OVCAR3 (cell line): ENCODE measurements around the genes MYL7, GCK, YKT6 and ZMIZ2.

DNA sequence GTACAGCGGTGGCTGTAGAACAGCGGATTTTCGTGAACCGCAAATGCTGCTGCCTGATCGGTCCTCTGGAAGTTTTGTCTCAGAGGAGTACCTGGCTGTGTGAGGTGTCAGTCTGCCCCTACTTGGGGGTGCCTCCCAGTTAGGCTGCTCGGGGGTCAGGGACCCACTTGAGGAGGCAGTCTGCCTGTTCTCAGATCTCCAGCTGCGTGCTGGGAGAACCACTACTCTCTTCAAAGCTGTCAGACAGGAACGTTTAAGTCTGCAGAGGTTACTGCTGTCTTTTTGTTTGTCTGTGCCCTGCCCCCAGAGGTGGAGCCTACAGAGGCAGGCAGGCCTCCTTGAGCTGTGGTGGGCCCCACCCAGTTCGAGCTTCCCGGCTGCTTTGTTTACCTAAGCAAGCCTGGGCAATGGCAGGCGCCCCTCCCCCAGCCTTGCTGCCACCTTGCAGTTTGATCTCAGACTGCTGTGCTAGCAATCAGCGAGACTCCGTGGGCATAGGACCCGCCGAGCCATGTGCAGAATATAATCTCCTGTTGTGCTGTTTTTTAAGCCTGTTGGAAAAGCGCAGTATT lies 20.1 kb downstream of the BLVRA start:
- RRBS, result no CpG with 5 or more reads among the region's 16 CpGs

DNA sequence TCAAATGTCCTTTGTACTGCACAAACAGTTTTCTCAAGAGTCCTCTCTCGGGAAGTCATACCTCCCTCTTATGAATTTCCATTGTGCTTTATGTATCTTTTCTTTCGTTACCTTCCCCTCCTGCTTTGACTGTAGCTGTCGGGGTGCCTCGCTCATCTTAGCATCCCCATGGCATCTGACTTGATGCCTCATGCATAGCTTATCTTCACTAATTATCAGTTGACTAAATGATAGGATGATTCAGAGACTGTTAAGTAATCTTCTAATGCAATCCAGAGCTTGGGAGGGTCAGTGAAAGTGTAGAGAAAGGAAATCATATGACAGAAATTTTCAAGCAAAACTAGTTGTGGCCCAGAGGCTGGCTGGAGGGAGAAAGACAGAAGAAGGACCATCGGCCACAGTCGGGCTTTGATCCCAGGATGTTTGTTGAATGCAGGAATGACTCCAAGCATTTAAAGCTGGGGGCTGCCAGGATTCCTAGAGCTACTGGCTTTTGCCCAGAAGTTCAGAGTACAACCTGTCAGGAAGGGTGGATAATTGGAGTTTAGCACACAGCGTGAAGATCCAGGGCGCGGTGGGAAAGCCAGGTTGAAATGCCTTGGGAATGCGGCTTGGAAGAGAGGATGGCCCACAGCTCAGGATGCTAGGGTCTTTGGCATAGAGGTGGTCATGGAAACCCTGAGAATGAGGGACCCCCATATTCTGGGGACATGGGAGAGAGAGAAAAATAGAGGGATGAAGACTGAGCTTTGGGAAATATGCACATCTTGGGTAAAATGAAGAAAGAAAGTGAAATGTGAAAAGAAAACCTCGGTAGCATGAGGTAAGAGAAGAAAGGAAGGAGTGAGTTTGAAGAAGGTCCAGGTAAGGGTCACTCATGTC lies 23.7 kb downstream of the BLVRA start:
- RRBS, result no CpG with 5 or more reads among the region's 11 CpGs

GRCh38 chr7:43906964-43907266 lies 519 bp upstream of the URGCP start:
- RRBS, result no CpG with 5 or more reads among the region's 4 CpGs

GRCh38 chr7:44050657-44051243 lies 6.2 kb downstream of the DBNL start:
- RRBS, result no CpG with 5 or more reads among the region's 7 CpGs

DNA sequence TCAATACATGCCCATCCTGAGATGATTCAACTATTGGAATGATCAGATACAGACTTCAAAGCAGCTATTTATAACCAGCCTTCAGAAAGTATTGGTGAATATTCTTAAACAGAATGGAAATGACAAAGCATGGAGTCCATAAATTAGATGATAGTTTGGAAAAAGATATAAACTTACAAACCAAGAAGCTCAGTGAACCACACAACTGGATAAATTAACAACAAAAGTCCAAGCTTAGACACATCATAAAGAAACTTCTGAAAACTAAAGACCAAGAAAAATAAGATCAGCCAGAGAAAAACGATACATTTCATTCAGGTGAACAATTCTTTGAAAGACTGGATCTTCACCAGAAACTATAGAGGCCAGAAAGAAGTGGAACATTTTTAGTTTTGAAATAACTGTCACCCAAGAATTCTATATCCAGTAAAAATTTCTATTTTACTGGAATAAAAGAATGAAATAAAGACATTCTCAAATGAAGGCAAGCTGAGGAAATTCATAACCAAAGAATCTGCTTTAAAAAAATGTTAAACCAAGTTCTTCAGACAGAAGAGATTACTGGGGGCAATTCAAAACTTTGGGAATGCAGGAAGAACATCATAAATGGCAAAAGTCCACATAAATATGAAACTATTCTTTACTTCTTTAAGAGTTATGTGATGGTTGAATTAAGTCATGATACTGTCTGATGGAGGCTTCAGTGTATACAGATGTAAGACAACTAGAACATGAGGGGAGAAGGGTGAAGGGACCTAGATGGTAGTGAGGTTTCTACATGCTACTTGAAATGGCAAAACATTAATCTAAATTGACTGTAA lies 3.5 kb upstream of the PGAM2 start:
- RRBS, result no CpG with 5 or more reads among the region's 1 CpG

- RRBS, result no CpG with 5 or more reads among the region's 6 CpGs
Observed at GRCh38 chr7:44077614-44078147, 4.6 kb downstream of the POLM start.

DNA sequence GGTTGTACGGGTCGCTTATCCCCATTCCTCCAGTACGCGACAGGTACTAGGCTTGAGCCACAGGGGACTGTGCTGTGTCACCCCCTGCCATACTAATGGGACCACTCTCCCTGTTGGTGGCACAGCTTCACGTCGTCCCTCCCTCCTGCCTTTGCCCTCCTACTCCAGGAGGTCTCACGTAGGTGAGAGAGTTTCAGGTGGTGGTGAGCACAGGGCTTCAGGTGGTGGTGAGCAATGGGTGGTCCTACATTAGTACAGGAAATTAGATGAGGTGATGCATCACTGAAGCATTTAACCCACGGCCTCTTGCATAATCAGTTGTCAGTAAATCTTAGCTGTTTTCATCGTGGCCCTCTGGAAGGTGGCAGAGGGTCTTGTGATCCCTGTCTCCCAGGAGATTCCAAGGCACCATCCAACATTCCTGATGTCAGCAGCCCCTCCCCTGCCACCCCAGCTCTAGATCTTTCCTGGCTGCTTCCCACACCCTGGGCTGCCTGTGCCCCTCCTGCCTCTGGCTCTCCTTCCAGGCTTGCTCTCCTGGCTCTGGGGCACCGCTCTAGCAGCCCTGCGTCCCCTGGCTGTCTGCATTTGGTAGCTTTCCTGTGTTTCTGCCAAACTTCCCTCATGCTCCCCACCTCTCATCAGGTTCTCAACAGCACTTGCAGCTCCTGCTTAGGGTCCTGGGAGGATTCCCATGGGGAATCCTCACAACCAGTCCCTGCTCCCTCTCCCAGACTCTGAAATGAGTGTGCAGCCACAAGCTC lies 1.2 kb downstream of the AEBP1 start:
- RRBS, result no CpG with 5 or more reads among the region's 11 CpGs

- RRBS, result no CpG with 5 or more reads among the region's 14 CpGs
Observed at GRCh38 chr7:44113897-44114721, 9.2 kb downstream of the POLD2 start.

DNA sequence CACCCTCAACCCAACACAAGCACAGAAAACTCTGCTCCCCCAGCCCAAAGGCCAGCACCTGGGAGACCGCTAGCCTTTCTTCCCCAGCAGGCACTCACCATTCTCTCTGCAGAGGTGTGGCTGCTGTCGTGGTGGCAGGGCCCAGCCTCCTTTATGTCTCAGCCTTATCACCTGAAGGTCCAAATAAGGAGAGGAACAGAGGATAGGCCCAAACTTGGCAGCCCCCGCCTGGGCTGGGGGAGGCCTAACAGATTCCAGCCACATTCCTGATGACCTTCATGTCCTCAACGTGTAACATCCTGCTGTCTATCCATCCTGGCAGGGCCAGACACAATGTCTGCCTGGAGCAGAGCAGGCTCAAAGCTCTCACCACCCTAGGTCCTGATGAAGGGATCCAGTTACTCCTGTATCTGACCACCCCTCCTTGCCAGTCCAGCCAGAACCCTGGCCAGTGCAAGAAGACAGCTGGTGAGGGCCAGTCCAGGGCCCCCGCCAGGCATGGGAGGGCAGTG lies at the start of gene MYL7:
Gene MYL7 (minus strand): TSS at position 128 of the 512 bp plus-strand sequence.
- RRBS, result no CpG with 5 or more reads among the region's 5 CpGs

DNA sequence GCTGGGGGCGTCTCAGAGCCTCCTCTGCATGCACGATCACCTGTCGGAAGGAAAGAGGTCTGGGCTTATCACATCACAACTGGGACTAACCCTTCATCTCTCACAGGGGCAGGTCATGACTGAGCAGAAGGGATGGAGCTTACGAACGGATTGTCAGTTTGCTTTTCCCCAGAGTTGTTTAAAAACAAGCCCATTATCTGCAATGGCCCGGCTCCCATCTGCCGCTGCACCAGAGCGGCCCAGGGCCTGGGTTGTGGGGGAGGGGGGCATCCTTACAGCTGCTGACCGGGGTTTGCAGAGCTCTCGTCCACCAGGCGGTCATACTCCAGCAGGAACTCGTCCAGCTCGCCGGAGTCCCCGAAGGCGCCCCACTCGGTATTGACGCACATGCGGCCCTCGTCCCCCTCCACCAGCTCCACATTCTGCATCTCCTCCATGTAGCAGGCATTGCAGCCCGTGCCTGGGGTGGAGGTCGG lies 6.3 kb upstream of the MYL7 start:
- RRBS, result 92% methylated on average over 9 of the region's 22 CpGs

GRCh38 chr7:44189231-44189583 lies at the start of gene GCK:
GCK (minus strand) TSS chr7:44189439.
- RRBS, result no CpG with 5 or more reads among the region's 5 CpGs

- RRBS, result 9% methylated on average over 4 of the region's 56 CpGs
Observed at GRCh38 chr7:44200732-44201432, at the start of gene YKT6. YKT6 (plus strand) TSS chr7:44200978.

DNA sequence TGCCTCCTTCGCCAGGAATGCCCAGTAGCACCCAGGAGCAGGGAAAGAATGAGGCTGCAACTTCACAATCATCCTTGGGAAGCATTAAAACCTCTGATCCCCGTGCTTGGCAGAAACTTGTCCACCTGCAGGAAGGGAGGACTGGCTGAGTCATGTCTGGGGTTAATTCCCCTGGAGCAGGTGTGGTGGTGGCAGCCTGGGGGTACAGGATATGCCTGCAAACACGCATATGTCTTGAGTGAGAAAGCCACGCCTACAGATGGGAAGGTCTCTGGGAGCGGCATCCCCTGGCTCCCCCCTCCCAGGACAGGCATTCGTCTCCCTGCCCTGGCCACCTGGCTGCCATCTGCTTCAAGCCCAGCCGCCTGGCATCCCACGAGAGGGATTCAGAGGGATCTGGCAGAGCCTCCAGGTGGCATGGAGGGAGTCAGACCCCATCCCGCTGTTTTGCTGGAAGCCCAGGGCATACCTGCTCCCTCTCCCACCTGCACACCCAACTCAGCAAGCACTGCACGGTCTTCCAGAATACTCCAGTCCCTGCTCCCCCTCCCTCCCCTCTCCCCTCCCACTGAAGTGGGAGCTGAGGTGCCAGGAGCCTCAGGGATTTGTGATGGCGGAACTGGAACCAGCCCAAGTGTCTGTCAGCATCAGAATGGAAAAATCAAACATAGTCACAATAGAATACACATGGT lies 61.1 kb downstream of the CAMK2B start:
- RRBS, result no CpG with 5 or more reads among the region's 11 CpGs

DNA sequence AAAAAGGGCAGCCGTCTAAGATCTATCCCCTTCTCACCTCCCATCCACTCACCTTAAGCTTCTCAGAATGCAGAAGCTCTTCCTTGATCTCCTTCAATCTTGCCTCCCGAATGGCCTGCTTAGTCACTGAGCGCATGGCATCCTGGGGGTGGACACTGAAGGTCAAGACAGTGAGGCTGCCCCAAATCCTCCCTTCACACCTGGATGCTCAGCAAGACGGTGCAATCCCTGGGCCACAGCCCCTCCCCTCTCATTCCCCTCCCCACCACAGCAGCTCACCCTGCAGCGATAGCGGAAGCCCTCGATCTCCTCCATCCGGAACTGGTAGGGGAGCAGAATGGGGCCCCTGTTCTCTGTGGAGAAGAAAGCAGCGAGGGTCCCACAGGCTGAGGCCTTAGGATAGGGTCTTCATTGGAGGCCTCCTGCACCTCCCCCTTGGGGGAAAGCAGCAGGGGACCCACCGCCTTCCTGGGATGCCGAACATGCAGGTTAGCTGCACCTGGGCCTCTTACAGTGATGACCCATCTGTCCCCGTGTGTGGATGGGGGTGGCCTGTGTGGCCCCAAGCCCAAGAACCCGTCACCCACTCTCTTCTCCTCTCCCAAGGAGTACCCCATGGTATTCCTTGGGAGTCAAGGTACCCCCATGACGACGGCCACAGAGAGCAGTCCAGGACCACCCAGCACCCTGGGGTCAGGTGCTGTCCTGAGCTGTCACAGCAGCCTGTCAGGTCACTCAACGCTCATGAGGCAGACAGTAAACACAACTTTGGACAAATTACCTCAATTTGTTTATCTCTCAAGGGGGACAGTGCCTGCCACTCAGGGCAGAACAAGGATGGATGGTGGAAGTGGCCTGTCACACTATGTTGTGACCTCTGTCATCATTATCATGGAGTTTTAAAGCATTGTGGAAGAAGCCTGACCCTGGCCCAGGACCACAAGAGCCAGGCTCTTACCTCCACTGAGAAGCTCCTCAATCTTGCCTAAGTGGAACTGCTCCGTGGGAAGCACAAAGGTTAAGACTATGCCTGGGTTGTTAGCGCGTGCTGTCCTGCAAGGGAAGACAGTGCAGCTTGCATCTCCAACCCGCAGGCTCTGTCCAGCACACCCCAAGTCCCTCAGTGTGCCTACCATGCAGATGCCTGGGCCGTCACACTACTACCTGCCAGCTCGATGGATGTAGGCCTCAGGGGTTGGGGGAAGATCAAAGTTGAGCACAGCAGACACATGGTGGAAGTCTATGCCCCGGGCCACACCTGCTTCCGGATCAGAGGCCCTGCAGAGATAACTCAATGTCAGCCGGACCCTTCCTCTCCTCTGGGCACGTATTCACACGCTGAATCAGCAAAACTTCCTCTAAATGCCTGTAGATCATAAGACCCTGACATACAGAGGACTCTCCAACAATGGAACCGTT lies 4.3 kb downstream of the DDX56 start:
- RRBS, result no CpG with 5 or more reads among the region's 28 CpGs

DNA sequence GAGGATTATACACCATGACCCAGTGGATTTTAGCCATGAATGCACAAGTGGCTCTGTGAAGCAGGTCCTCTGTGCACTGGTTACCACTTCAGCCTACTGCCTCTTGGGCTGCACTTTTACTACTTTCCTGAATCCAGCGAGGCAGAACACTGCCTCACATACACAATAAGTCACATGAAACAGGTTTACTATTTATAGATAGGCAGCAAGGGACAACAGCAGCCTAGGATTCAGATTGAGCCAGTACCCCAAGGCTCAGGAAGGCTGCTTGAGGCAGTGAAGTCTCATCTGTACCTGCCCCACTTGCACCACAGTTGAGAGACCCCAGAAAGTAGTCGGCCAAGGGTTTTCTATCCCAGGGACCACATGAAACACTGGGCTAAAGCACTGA lies 10.4 kb upstream of the OGDH start:
- RRBS, result no CpG with 5 or more reads among the region's 2 CpGs

DNA sequence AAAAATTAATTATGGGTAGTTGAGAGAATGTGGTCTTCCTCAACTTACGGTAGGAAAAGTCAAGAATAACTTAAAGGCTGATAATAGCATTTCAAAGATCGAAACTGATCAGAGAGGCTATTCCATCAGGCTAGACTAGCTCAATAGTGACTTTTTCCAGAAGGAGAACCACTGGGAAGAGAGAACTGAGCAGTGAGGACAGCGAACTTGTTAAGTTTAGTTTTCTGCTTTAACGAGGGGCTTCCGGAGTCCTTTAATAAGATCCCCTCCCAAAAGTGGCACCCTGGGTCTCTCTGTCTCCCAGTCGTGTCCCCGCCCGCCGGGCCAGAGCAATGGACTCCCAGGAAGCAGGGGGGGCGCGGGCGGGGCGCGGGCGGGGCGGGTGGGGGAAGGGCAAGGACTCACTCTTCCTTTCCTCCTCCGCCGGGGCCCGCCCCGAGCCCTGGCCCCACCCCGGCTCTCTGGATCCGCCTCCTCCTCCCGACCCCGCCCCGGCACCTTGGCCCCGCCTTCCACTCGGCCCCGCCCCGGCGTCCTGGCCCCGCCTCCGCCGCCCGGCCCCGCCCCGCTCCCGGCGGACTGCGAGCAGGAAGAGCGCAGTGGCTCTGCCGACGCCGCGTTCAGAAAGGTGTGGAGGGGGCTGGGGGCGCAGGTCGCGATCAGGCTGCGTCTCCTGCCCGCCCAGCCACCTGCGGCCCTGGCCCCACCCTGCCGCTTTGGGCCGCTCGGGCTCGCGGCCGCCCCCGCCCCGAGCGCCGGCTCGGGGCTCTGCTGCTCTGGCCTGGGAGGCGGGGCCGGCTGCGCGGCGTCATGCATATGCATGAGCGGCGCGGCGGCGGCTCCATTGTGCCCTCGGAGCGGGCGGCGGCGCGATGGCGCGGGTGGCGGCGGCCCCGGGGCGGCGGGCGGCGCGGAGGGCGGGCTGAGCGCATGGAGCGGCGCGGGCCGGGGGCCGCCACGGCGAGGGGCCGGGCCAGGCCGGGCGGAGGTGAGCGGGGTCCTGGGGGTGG lies at the start of gene ZMIZ2:
Gene ZMIZ2 (plus strand): TSS at position 844 of the 1,010 bp plus-strand sequence.
- RRBS, result 3% methylated on average over 42 of the region's 100 CpGs

DNA sequence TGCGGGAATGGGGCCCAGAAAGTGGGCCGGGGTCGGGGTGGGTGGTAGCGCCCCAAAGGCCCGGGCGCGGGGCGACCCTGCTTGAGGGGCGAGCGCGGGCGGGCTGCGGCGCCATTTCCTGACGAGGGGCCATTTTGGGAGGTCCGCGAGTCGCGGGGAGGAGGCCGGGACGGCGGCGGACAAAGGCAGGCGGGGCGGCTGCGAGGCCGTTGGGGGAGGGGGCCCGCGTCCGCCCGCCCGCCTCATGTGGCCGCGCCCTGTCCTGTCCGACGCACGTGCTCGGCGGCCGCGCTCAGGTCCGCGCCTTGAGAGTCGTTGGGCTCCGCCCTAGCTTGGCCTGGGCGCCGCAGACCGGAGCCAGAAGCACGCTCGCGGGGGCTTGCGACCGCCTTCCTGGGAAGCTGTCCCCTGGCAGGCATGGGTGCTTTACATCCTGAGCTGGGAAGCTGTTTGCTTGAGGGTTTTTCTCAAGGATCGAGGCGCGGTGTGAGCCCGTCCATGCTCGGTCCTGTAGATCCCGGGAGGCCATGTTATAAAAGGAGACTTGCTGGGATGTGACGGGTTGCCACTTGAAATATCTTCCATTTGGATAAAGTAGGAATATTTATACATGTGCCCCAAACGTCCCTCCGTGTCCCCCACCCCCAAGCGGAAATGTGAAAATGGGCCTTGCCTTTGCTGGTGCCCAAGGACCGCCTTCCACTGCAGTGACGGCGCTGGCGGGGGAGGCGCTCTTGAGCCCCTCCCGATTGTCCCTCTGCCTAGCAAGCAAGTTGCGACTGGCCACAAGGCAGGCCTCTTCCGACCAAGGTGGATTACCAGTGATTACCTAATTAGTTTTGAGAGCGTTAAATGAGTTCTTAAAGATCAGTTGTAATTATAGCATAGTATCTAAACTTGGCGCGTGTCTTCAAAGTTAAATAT lies 593 bp downstream of the PPIA start:
- RRBS, result 6% methylated on average over 7 of the region's 74 CpGs

GRCh38 chr7:44801530-44802655 lies 5.4 kb downstream of the PPIA start:
- RRBS, result no CpG with 5 or more reads among the region's 10 CpGs

GRCh38 chr7:44829642-44830250 lies 18.1 kb downstream of the H2AZ2 start:
- RRBS, result no CpG with 5 or more reads among the region's 5 CpGs

DNA sequence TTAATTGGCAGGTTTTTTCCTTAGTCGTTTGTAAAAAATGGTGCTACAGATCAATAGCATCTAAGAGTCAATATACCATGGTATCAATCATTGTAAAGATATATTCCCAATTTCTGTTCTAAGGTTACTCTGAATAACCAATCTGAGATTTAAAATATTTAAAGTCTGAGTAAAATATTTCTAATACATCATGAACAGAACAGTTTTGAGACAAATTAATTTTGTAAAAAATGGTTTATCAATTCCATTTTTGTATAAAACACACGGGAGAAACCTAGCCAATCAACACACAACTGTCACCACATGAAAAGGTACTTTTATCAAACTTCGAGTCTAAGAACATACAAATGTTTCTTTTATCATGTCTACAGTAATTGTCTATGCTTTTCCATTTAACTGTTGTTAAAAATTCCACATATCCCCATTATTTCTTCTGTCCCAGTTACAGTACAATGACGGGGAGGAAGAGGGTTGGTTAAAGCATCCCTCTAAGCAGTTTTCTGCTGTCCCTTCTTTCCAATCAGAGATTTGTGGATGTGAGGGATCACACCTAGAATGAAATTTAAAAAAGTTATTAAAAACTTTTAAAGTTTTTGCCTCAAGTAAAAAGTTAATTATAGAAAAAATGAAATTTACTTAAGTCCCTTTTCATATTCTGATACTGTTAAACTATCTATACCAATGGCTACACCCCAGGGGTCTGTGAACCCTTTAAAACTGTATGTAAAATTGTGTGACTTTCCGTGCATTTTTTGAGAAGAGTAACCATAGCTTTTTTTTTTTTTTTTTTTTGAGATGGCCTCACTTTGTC lies 13.7 kb downstream of the H2AZ2 start:
- RRBS, result no CpG with 5 or more reads among the region's 5 CpGs